Mammary epithelial cell (primary cell): ENCODE data around the gene C16orf86.

DNA sequence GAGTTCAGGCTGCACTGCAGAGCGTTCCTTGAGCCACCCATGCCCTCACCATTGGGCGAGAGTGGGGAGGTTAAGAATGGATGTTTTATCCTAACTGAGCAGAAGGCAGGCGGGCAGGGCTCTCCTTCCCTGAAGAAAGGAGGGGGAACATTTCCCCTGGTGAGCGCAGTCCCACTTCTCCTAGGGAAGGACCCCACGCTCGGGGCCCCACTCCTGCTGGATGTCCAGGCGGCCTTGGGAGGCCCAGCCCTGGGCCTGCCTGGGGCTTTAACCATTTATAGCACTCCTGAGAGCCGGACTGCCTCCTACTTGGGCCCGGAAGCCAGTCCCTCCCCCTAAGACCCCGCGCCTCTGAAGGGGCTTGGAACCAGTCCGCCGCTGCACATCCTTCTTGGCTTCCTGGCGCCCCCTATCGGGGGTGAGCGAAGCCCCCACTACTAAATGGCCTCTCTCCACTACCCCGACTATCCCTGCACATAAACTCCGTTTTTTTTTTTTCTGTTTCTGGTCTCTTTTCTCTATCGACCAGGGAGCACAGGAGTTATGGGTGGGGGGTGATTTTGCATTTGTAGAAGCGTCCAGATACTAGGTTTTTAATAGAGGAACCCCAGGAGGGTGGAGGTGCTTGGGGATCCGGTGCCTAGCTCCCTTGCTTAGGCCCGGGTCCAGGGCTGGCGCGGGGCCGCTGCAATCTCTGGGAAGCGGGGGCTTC lies 5.1 kb downstream of the HSF4 start:
- CAGE, long polyA plus RNA: no peak
- RRBS: no CpG with 5 or more reads among the region's 26 CpGs

- CAGE, long polyA plus RNA: no peak
- RRBS: no CpG with 5 or more reads among the region's 16 CpGs
These were observed 8.9 kb downstream of the HSF4 start for GRCh38 chr16:67173201-67174067.

DNA sequence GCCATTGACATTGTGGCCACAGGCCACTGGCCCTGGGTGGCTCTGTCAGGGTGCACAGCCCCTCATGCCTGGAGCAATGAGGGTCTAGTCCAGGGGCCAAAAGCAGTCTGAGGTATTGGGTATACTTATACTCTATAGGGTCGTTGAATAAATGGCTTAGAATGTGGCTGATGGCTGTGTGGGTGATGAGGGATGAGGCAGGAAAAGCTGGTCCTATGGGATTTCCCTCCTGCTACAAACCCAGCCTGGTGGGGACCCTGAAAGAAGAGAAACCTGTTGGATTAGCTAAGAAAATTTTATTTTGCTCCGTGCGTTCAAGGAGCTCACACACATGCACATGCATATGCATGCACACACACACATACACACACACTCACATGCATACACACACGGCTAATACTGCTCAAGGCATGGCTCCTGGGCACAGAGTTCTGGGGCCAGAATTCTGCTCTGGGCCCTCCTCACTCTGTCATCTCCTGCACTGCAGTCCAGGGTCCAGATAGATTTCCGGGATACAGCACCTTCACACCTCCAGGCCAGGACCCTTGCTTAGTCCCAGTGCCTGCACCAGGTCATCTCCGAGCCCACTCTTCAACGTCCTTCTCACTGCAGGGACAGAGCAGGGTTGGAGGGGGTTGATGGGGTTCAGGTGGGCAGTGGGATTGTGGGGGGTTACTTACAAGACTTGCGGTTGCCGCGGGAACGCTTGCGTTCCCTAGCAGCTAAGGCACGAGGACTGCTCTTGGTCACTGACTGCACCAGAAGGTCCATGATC lies 2.4 kb downstream of the TMEM208 start:
- CAGE, long polyA plus RNA: no peak
- RRBS: no CpG with 5 or more reads among the region's 13 CpGs

GRCh38 chr16:67370631-67371100 lies 22.6 kb downstream of the TPPP3 start:
- CAGE, long polyA plus RNA: no peak
- RRBS: no CpG with 5 or more reads among the region's 5 CpGs

DNA sequence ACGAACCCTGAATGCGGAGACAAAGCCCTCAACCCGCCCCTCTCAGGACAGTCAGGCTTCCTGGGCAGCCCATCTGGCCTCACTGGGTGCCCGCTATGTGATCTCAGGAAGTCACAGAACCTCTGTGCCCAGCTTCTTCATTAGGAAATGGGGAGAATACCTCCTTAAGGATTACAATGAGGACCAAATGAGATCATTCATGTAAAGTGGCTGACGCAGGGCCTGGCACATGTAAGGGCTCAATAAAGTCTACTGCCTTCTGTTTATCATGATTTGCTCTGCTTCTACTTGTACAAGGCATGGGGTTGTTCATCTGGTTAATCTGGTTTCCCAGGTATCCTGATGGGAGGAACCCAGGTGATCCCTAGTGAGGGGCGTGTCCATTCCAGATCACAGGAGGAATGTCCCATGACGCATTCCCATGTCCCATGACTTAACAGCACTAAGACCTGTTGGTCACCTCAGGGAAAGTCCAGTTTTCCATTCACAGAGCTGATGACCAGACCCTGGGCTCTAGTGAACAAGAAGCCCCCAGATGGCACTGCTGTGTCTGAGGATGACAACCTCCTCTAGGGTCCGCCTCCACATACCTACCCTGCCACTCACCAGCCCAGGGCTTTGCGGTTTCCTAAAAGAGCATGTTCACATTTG lies 11.4 kb upstream of the TPPP3 start:
- CAGE, long polyA plus RNA: no peak
- RRBS: no CpG with 5 or more reads among the region's 9 CpGs

GRCh38 chr16:67429192-67430006 lies 1.5 kb upstream of the HSD11B2 start:
- CAGE, long polyA plus RNA: no peak
- RRBS: no CpG with 5 or more reads among the region's 4 CpGs

DNA sequence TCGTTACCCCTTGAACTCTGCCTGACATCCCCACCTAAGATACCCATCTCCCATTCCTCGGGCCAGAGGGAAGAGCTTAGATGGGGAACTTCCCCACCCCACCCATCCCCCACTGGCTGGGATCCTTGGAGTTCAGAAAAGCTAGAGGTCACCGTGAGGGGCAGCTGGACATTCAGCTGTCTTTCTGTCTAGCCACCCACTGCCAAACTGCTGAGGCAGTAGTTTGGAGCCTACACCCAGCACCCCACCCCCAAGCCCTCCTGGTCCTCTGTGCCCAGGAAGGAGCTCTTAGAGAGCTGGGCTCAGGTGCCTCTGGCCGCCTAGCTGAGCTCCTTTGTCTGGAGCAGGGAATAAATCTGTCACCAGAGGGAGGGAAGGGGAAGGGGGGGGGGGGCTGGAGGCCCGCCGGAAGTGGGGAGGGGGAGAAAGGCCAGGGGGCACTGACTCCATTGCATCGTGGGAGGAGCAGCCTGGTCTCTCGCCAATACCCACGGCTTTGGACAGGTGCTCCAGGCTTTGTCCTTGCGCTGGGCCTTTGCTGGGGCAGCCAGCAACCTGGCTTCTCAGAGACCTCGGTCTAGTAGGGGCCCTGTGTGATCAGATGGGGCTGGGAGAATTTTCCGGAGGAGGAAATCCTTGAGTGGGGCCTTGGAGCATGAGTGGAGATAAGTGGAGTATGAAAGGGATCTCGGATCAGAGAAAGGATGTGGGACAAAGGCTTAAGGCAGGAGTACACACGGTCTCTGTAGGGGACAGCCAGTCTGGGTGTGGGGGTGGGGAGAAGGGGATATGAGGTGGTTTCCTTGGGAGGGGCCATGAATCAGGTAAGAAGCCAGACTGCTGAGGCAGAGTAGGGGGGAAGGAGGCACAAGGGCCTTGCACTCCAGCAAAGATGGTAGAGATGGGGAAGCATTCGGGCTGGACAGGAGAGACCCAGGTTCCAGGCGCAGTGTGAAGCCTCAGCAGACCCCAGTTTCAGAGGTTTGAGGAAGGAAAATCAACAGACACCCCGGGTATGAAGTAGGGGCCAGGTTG lies 1.3 kb downstream of the HSD11B2 start:
- CAGE, long polyA plus RNA: no peak
- RRBS: no CpG with 5 or more reads among the region's 17 CpGs

DNA sequence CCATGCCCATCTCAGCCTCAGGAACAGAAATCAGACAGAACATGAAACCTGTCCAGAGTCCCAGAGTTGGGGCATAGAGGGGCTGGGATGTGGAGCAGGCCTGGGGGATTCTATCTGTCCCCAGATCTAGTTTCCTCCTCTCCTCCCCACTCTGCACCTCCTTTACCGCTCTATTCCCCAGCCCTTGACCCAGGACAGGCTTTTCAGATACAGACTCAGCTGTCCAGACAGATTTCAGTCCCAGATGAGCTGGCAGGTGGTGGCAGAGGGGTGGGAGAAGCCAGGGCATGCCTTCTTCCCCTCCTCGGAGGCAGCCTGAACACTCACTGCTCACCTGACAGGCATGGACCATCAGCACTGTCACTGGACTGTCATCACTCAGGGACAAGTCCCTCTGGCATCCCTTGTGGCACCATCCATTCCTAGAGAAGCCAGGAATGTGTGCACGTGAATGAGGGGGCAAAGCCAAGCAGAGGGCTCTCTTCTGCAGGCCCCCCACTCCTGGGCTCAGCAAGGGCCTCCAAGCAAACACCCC lies 23.7 kb downstream of the ATP6V0D1 start:
- CAGE, long polyA plus RNA: no peak
- RRBS: no CpG with 5 or more reads among the region's 3 CpGs

DNA sequence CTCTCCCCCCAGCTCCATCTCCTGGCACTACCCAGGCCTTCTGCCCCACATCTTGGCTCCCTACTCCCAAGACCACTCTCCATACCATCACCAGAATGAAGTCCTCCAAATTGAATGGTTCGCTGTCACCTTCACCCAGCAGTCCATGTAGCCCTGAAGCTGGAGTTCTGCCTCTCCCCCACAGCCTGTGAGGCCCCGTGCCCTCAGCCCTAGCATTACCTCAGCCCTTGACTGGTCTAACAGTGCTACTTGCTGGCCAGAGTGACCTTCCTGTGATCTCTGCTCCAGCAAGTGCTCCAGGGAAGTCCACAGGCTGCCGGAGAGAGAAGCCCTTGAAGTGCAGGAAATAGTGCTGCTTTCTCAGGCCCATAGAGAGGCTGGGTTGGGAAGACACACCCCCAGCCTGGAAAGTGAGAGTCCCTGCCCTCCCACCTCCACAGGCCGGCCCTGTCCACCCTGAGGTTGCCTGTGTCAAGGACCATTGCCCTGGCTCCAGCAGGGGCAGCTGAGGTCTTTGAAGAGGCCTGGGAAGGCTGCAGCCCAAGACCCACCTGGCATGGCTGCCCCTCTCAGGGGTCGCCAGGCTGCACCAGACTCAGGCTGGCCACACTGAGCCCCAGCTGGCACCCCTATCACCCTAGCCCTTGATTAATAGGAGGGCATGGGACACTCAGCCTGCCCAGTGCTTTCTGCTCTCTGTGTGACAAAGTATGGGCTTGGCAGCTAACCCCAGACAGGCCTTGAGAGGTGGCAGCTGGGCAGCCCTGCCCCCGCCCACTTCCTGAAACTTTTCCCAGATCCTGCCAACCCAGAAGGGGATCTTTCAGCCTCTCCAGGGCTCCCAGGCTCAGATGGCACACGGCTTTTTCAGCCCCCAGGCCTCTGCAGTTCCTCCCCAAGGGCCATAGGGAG lies 21.8 kb downstream of the ATP6V0D1 start:
- CAGE, long polyA plus RNA: no peak
- RRBS: no CpG with 5 or more reads among the region's 7 CpGs

- CAGE, long polyA plus RNA: no peak
- RRBS: no CpG with 5 or more reads among the region's 12 CpGs
These were observed 19.1 kb downstream of the ATP6V0D1 start for GRCh38 chr16:67461634-67462566.

- CAGE, long polyA plus RNA: no peak
- RRBS: no CpG with 5 or more reads among the region's 7 CpGs
These were observed 15.3 kb downstream of the ATP6V0D1 start for GRCh38 chr16:67465572-67466161.

- CAGE, long polyA plus RNA: no peak
- RRBS: no CpG with 5 or more reads among the region's 12 CpGs
These were observed 6.0 kb downstream of the ATP6V0D1 start for GRCh38 chr16:67474558-67475679.

DNA sequence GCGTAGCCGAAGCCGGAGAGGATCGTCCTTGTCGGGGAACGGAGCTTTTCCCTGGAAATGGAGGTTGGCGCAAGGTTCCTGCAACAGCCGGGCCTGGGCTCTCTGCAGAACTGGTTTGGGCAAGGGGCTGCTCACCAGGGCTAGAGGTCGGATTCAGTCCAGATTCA lies 701 bp downstream of the RIPOR1 start:
- CAGE, long polyA plus RNA: no peak
- RRBS: 2% methylated on average over 6 of the region's 9 CpGs

- CAGE, long polyA plus RNA: no peak
- RRBS: no CpG with 5 or more reads among the region's 41 CpGs
These were observed 9.9 kb downstream of the RIPOR1 start for GRCh38 chr16:67538420-67539021.

DNA sequence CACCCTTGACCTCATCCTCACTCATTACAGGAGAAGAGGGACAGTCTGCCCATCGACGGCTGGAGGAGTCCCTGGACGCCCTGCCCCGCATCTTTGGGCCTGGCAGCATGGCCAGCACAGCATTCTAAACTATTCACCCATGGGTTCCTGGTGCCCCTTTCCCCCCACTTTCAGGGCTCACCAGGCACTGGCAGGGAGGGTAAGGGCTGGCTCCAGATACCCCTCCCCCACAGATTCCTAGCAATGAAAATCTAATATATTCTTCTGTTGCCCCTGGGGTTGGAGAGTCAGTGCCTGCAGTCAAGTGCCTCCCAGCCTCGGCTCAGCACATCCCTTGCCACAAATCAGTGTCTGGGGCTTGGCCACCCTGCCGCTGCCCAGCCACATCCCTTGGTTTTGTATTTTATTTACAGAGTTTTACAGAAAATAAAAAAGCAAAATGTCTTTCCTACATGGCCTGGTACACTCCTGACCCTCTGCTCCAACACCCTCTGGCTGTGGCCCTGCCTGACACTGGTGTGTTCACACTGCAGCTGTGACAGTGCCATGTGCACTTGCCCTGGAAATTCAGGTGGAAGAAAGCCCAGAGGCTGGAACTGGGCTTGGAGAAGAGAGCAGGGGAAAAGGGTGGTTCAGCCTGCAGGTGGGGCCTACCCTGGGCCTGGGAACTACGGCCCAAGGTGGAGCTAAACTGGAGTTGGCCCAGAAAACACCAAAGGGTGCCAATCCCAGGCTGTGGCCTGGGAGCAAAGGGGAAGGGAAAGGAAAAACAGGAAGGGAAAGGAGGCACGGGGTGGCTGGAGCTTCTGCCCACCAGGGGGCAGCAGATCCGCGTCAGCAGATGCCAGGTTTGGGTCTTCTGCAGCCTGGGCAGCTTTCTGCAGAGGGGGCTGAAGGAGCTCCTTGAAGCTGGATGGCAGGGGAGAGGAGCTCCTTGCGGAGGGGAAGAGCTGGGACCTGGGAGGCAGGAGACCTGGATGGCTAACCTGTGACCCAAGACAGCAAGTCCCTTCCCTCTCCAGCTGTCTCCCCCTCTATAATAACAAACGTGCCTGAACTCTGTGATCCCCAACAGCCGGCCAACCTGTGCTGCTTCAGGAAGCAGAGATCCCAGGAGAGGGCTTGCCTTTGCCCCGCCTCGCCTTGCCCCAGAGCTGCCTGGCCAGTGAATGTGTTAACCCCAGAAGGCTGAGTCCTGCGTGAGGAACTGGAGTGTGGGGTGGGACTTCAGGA lies 15.6 kb upstream of the CTCF start:
- CAGE, long polyA plus RNA: no peak
- RRBS: no CpG with 5 or more reads among the region's 16 CpGs

DNA sequence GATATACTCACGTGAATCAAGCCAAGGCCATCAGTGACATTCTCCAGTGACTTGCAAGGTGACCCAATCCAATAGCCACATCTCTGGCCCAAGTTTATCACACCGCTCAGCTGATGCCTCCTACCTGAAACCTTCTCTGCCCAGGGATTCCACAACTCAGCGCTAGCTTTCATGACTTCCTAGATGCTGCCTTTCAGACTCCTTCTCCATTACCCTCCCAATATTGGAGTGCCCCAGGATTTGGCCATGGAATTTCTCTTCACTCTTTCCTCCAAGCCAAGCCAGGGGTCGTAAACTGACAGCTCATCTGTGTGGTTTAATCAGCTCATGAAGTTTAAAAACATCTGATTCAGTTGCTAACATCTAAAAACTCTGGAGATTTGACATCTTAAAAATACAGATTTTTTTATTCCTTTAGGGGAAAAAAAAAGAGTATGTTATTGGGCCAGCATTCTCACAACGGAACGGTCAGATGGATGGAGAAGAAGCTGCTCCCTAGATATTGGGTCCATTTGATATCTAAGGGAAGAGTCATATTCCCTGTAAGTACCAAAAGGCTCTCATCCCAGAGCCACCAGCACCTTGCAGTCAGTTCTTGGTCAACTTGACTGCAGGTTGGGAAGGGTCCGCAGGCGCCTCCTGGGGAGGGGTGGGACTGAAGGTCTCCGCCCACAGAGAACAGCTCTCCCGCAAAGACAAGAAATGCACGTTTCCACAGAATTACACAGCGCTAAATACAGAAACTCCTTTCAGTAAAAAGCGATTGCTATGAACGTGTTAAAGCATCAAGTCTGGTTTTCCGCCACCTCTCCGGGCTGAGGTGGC lies 1.1 kb upstream of the CTCF start:
- CAGE, long polyA plus RNA: no peak
- RRBS: no CpG with 5 or more reads among the region's 16 CpGs

- CAGE, long polyA plus RNA: no peak
- RRBS: 1% methylated on average over 7 of the region's 16 CpGs
These were observed 1.1 kb downstream of the CTCF start for GRCh38 chr16:67563534-67563762.

DNA sequence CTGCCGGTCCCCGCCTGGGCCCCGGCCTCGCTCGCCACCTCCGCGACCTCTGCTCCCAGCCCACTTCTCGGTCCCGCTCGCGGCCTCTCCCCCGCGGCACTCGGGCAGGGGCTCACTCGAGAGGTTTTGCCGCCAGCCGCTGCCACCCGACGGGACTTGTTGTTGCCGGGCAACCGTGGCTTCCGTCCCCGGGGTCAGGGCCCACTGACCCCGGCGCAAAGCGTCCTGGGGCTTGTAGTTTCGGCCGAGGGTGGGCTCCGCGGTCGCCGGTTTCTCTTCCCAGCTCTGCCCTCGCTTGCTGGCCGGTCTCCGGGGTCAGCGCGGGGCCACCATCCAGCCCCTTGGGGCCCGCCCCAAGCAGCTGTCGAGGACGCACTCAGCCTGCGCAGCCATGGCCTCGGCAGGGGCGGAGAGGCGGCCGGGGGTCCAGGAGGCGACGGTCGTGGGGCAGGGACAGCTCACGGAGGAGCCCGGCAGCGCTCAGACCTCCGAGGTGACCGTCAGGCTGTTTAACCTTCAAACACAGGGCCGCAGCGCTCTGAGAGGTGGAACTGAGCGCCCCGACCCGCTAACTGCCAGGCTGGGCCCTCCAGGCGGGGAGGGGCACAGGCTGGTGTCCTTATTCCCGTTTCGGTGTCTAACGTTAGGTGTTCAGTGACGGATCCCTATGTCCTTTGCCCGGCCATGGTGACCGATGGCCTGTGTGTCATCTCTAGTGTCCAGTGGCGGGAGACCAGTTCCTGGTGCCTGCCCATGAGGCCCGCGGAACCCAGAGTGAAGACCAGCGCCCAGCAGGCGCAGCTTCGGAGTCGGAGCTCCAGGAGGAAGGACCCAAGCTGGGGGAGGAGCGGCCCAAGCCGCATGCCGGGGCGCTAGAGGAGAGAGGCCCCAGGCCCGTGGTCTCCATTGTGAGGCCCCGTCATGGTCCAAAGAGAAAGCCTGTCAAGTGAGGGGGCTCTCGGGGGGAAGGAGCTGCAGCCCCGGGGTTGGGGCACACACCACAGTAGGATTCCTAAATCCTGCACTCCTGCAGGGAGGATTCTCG lies at the start of gene C16orf86:
TSS of gene C16orf86 (plus strand) at position 235 of the 1,045 bp plus-strand sequence.
- CAGE, long polyA plus RNA: no peak
- RRBS: 3% methylated on average over 15 of the region's 81 CpGs

GRCh38 chr16:67667625-67668378 lies 1.2 kb downstream of the C16orf86 start:
- CAGE, long polyA plus RNA: no peak
- RRBS: no CpG with 5 or more reads among the region's 21 CpGs

DNA sequence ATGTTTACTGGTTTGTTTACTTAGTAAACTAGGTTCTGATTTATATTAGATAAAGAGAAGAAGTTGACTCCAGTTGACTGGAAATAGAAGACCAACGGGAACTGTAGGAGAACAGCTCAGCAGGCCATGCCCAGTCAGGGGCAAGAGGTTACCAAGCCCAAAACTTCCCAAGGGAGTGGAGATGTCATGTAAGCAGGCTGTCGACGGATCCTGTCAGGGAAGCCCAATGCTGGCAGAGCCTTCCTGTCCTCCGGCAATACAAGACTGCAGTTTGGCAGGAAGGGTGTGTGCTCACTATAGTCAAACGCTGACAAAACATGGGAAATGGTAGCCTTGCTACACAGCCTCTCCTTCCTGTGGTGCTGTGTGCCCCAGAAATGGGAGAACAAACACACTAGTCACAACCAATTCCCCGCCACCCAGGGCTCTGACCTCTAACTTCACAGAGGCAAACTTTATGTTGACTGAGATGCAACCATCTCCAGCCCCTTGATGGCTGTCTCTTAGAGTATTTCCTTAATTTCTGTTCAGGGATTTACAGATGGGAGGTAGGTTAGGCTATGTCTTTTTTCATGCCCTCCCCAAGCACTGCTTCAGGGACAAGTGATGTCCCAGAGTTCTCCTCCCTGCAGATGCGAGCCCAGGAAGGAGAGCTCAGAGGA lies 18.2 kb downstream of the C16orf86 start:
- CAGE, long polyA plus RNA: no peak
- RRBS: no CpG with 5 or more reads among the region's 7 CpGs